Osteoblast (primary cell): ENCODE results near the genes IFIT5, PANK1, RPP30 and PCGF5.

DNA sequence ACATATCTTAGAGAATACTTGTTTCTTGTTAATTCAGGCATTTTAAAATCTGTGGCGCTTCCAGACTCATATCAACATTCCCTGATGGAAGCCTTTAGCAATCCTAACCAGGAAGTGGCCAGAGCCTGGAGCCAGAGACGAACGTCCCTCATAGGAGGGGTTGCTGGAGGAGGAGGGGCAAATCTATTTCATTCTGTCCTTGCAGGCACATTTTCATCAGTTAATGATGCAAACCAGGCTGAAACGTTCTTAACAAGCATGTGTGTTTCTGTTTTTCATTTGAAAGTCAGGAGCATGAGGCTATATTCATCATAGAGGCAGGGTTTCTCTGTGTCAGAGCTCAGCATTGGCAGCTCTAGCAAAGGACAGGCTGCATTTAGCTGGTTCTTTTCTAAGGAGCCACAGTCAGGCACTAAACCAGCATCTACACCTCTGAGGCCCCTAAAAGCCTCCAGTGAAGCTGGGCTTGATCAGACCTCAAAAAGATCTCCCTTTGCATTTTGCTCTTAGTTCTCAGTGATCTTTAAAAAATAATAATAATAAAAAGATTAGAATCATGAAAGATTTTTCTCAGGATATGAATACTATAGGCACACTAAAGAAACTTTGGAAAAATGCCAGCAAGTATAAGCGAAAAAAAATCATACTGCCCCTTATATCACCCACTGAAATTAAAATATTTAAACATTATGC lies 17.7 kb upstream of the IFIT2 start:
- CAGE, long polyA plus RNA = no peak
- RRBS = no CpG with 5 or more reads among the region's 5 CpGs

DNA sequence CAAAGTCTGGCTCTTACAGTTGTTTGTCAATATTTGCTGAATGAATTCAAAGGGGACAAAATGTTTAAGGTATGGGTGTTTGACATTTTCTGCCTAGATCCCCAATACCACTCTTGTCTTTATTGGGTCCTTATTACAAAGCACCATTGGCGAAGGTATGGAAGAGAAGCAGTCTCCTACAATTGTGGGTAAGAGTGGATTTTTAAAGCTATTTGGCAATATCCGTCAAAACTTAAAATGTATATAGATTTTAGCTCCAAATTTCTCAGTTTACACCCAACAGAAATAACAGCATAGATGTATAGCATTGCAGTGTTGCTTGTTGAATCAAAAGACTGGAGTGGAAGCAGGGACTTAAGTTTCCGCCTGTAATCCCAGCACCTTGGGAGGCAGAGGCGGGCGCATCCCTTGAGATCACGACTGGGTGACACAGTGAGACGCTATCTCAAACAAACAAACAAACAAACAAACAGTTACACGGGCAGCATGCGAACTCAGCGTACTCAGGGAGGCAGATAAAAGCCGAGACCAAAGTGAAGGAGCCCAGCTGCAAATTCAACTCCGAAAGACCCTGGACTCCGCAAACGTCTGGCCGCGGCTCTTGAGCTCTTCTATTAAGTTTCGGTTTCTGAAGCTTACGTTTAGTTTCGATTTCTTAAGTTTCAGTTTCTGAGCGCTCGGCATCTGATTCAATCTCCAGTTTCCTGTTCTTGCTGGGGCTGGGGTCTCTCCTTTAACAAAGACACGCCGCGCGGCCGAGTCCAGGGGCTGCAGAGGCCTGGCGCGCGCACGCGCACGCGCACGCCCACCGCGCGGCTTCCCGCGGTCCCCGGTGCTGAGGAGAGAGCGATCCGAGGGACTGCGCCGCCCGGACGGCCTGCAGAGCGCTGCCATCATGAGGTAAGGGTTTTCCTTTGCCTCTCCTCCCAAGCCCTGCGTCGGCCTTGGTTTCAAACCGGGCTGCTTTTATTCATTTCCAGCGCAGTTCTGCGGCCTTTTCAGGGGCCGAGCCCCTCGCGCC lies at the start of gene IFIT5:
Gene IFIT5 (plus strand): TSS at position 665 of the 1,021 bp plus-strand sequence.
- CAGE, long polyA plus RNA = no peak
- RRBS = 1% methylated on average over 11 of the region's 55 CpGs

- CAGE, long polyA plus RNA = no peak
- RRBS = no CpG with 5 or more reads among the region's 4 CpGs
These were observed 6.8 kb downstream of the IFIT5 start for GRCh38 chr10:89421136-89421592.

- CAGE, long polyA plus RNA = no peak
- RRBS = 4% methylated on average over 14 of the region's 57 CpGs
These were observed at the start of gene PANK1 for GRCh38 chr10:89644875-89645419. PANK1 (minus strand) TSS chr10:89645242.

DNA sequence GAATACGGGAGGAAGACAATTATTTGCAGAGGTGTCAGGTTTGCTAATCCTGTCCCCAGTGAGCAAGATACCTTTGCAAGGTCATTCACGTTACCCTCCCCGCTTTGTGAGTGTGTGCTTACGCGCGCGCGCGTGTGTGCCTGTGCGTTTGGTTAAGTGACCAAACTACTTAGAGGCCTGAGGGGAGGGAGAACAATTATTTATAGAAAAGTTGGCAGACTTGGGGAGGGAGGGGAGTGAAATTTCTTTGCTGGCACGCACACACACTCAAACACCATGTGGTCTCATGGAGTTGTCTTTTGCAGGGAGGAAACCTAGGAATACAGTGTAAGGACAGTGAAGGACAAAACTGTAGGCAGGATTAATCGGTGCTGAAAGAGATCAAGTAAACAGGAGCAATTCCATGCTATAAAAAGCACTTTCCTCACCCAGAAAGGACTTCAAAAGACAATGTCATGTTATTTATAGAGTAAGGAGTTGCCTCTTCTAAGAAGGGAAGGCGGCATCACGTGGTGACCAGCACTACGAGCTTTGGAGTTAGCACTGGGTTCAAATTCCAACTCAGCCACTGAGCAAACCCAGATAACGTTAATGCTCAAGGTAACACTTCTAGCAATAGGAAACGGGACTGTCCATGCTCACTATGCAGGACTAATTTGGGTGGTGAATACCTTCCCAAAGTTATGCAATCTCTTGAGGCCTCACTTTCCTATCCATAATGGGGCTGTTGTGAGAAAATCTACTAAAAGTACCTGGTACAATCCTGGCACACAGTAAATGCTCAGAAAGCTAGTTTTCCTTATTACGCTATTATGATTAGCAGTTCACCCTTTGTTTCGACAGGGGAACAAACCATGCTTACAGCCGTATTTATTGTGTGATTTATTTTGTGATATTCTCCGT lies 629 bp upstream of the PANK1 start:
- CAGE, long polyA plus RNA = no peak
- RRBS = no CpG with 5 or more reads among the region's 21 CpGs

DNA sequence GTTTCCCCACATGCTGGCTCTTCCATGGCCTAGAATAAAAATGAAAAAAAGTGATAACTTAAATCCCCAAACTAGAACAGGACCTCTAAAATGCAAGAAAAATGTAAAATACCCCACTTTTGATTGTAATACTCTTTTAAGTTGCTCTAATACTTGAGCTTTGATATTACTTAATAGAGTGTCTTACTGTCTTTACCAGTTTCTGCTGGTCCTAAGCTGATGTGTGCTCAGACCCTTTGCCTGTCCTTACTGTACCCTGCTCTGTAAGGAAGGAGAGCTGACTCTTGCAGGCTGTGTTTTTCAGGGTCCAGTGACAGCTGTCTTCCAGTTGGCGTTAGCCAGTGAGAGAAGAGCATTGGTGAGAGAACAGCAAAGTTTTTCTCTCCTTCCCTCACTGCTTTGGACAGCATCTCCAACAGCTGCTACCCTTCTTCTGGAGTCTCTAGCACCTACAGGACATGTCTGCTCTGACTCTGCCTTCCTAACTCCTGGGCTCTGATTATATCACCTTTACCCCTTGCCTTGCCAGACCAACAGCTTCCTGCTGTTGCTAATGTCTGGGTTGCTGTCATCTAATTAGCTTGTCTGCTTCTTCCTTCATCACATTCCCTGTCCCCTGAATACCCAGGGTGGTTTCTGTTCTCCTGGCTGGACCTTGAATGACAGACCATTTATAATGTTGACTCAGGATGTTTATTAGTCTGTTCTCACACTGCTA lies 23.3 kb upstream of the PANK1 start:
- CAGE, long polyA plus RNA = no peak
- RRBS = no CpG with 5 or more reads among the region's 1 CpG

- CAGE, long polyA plus RNA = no peak
- RRBS = no CpG with 5 or more reads among the region's 7 CpGs
These were observed 404.2 kb downstream of the HTR7 start for GRCh38 chr10:90453668-90453999.

DNA sequence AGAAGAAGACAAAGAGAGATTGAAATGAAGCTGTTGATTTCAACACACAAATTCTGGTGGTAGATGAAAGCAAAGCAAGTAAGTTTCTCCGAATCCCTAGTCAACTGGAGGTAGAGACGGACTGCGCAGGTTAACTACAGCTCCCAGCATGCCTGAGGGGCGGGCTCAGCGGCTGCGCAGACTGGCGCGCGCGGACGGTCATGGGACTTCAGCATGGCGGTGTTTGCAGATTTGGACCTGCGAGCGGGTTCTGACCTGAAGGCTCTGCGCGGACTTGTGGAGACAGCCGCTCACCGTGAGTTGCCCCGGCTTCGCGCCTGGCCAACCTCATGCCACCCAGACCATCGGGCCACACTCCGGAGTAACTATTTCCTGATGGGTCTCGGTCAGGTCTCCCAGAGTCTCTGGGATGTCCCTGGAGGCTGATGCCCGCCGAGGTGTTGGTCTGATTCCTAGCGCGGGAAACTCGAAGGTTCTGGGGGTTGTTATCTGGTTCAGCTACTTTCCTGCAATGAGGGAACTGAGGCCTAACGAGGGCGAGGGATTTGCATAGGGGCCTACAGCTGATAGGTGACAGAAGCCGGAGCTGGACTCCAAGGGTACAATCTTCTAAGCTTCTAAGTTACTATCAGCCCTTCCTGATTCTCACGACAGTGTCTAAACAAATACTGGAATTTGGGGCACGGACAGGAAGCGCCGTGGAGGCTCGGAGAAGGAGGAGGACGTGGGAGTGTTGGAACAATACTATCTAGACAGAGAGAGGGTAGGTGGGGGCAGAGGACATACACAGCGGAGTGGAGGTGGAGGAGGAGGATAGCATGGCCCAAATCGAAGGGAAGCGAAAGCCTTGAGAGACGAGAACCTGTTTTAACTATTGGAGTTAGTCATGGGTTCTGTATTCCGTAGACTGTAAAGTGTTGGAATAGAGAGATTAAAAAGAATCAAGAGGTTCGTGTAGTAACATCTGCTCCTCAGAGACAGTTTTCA lies at the start of gene RPP30:
Gene RPP30 (plus strand): TSS at position 201 of the 987 bp plus-strand sequence.
- CAGE, long polyA plus RNA = no peak
- RRBS = 2% methylated on average over 5 of the region's 44 CpGs

GRCh38 chr10:90919844-90920731 lies 799 bp downstream of the ANKRD1 start:
- CAGE, long polyA plus RNA = no peak
- RRBS = no CpG with 5 or more reads among the region's 10 CpGs

DNA sequence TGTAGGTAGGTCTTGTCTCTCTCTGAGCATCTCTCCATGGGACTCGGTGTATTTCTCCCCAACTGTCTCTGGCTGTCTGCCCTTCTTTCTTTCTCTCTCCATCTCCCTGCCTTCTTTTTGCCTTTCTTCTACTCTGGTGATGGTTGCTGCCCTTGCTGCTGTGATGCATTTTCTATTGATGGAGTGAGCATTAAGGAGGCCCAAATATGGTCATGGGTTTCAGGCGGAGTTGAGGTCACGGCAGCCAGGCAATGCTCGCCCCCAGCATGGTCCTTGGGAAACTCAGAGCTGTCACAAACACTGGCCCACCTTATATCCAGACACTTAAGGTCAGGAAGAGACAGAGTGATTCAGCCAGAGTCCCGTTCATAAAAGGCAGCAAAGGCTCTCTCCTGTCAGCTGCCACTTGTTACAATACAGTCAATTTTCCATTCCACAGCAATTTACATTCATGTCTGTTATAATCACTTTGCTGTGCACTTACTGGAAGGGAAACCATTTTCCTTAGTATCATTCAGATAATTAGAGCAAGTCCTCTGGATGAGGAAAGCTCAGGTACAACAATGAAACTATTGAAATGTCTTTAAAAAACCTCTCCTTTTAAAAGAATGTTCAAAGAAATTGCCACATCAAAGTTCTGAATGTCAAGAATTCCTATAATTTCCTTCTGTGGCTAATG lies 14.7 kb upstream of the ANKRD1 start:
- CAGE, long polyA plus RNA = no peak
- RRBS = no CpG with 5 or more reads among the region's 5 CpGs

- CAGE, long polyA plus RNA = no peak
- RRBS = 1% methylated on average over 34 of the region's 72 CpGs
These were observed at the start of gene PCGF5 for GRCh38 chr10:91219945-91220985. PCGF5 (plus strand) TSS chr10:91220663.

DNA sequence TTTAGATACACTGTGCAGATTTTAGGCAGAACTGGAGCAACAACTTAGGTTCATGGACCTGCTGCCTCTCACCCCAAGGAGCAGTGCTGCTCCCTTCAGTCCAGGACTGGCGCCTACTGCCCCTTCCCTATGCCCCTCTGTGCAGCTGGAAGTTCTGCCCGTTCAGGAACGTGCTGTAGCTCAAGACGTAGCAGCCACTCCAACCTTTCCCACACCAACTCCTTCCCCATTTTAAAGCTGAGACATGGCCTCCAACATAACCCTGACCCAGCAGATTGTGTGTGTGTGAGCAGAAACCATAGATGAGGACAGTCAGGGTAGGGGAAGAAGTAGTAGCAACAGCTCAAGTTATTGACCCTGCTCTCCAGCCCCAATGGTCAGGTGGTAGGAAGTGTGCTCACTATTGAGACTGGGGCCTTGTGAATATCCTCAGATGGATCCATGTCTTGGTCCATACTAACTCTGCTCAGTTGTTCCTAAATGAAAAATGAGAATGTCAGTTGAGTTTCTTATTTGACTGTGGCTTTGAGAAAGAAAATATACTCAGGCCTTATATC lies 4.9 kb downstream of the PPP1R3C start:
- CAGE, long polyA plus RNA = no peak
- RRBS = no CpG with 5 or more reads among the region's 4 CpGs

DNA sequence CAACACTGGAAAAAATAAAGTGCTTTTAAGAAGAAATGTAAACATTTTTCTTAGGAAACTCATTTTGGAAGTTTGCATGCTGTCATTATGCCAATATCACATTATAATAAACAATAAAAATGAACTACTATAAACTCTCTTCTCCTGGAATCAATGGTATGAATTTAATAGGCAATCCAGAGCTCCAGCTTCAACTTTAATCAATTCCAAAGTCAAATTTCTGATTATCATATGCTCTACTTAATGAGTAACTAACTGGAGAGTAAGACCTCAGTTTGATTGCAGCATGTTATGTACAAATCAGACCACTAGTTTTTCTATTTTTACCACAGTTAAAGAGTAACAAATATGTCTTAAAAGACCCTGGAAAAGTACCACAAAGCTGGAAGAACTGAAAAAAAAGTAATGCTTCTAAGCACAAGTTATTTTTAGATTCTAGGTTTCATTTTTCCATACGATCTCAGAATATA lies 56.1 kb upstream of the TNKS2 start:
- CAGE, long polyA plus RNA = no peak
- RRBS = no CpG with 5 or more reads among the region's 1 CpG

DNA sequence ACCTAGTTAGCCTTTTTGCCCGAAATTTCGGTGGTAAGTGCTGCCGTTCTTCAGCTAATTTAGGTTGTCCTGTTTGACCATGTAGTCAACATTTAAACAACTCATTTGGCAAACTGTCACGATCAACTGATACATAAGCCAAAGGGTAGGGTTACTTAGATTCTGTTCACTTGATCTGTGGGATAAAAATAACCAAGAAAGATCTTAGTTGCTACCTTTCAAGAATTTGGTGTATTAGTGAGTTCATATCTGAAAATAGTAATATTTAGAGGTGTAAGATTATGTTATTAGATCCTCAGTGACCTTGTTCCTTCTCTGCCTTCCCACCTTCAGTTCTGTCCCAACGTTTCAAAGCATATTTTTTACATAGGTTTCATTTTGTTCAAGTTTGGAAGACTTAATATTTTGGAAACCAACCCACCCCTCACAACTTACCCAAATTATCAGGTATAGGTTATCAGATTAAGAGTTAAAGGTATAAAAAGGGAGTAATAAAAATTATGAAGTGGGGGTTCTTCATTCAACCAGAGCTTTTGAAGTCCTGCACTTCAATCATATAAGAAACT lies 2.1 kb downstream of the TNKS2 start:
- CAGE, long polyA plus RNA = no peak
- RRBS = no CpG with 5 or more reads among the region's 5 CpGs

DNA sequence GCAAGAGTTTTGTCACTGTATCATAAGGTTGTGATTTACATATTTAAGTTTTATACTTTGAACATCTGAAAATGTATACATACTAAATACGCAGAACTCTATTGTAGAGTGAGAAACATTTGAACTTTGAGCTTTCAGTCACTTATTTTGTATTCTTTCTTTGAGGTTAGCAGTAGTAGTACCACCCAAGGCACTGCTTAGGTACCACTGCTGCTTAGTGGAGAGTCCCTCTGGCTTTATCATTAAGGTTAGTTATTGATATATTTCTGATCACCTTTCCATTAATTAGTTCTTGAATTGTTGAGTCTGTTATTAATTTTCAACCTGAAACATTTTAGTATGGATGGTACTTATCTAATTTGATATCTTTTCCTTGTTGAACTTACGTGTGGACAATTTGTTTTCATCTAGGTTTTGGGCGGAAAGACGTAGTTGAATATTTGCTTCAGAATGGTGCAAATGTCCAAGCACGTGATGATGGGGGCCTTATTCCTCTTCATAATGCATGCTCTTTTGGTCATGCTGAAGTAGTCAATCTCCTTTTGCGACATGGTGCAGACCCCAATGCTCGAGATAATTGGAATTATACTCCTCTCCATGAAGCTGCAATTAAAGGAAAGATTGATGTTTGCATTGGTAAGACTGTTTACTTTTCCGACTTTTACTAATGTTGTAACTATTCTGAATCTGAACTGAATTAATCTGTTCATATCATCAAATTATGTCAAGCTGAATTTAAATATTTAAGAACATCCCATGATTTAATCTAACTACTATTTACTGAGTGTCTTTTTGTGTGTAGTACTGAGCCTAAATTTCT lies 14.6 kb downstream of the TNKS2 start:
- CAGE, long polyA plus RNA = no peak
- RRBS = no CpG with 5 or more reads among the region's 8 CpGs

DNA sequence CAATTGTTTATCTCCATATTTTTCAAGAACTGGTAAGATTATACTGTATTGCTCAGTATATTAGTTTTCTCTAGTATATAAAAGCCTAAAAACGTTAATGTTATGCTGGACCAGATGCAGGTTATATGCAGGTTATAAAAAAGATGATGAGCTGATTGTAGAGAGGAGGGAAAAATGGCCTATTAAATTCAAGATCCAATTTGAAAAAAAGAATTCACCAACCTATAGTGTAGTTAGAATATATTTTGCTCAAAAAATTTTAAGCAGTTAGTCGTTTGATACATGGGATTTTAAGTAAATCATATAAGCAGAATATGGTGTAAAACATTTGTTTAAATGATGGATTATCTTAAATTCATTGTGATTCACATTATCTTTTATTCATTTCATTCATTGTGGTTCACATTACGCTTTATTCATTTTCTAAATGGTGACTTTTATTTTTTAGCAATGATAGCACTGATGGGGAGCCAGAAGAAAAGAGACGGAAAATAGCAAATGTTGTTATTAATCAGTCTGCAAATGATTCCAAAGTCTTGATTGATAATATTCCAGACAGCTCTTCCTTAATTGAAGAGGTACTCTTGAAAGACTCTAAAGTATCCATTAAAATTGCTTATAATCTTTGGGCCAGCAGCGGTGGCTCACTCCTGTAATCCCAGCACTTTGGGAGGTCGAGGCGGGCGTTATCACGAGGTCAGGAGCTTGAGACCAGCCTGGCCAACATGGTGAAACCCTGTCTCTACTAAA lies 32.7 kb downstream of the BTAF1 start:
- CAGE, long polyA plus RNA = no peak
- RRBS = no CpG with 5 or more reads among the region's 9 CpGs

DNA sequence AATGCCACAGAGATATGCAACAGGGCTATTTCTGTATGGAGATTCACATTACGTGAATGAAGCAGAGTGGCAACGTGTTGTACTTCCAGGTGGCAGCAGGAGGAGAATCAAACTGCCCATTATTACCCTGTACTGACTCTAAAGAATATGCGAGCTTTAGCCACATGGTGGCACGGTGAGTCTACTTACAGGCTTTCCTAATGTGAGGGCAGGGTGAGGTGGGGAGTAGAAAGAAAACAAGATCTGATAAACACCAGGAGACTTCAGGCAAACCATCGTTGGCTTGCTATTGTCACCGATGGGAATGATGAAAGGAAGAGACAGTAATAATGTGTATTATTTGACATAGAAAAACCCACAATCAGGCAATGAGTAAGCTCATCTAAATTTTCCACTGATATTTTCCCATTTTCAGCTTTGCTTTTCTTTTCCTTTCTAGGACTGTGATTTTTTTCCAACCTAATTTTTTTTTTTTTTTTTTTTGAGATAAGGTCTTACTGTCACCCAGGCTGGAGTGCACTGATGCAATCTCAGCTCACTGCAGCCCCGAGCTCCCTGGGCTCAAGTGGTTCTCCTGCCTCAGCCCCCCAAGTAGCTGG lies 164.3 kb downstream of the BTAF1 start:
- CAGE, long polyA plus RNA = no peak
- RRBS = no CpG with 5 or more reads among the region's 7 CpGs

DNA sequence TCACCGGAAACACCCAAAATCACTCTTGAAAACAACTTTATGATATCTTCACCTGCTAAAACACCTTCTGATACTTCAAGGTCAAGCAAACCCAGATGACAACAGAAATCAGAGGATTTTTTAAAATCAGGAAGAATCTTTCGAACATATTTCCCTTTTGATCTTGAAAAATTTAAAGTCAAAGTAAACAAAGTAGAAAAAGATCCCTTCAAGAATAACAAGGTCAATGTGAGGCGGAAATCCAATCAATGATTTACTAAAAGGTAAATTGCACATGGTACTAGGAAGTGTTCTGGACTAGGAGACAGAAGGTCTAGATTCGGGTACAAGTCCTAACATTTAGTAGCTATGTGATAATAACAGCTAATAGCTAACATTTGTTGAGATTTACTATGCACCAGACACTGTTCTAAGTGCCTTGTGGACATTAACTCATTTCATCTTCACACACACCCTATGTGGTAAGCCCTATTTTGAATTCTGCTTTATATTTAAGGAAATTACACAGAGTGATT lies 176.6 kb downstream of the CPEB3 start:
- CAGE, long polyA plus RNA = no peak
- RRBS = no CpG with 5 or more reads among the region's 4 CpGs

DNA sequence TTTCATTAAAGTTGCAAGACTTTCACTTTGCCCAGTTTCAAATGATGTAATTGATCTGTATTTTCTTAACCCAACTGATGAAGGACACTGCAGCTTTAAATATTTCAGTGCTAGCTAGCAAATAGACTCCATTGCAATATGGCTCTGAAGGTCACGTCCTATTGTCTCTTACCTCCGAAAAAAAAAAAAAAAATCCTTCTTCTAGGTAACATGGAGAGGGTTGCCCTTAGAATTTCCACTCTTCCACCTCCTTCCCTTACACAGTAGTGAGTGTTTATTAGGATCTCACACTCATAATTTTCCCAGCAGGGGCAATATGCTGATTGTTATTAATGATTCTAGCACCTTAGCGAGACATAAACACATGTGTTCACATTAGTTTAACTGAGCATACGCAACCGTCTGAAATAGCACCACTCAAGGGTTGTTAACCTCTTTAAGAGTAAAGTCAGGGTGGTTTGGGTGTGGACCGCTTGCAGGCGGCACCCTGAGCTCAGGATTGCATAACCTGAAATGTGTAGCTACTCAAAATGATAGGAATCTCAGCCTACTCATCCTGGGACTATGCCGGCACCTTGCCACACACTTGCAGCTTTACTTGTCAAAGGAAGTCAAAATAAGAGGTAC lies 52.3 kb downstream of the CPEB3 start:
- CAGE, long polyA plus RNA = no peak
- RRBS = no CpG with 5 or more reads among the region's 8 CpGs

DNA sequence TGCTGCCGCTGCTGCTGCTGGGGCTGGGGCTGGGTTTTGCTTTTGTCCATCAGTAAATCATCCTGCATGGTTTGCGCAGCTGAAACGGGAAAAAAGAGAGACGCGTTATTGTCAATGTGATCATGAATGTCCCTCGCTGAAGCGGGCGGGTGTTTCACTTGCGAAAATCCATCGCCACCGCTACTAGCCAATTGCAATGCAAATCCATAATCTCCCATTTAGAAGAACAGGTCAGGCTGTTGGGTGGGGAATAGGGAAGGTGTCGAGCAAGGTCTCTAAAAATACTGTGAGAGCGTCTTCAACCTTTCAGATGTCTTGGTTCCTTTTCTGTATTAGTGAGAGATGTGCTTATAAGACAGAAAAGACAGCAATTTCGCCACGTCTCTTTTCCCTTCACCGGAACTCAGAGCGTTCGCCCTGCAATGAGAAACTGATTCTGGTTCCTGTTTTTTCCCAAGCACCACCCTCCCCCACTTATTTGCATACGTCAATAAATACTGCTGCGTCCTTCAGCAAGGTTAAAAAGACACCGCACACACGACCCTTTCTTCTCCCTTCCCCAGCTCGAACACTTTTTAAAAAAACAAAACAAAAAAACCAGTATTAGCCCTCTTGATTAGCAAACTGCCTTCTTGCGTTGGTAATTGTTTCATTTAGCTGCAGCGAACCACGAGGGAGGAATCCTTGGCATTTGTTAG lies 50.4 kb downstream of the CPEB3 start:
- CAGE, long polyA plus RNA = no peak
- RRBS = no CpG with 5 or more reads among the region's 26 CpGs